ENCODE data around the gene UGCG.

GRCh38 chr9:110441272-110441789 lies 103.7 kb upstream of the TXNDC8 start:
- PRO-cap = no peak
- RAMPAGE, long total RNA, 4 experiments = no peak in any of the 4 experiments

GRCh38 chr9:110744578-110744874 lies 75.9 kb downstream of the MUSK start:
- PRO-cap = no peak
- RAMPAGE, long total RNA, 4 experiments = no peak in any of the 4 experiments

GRCh38 chr9:110897386-110897901 lies 140.8 kb downstream of the LPAR1 start:
- PRO-cap = no peak
- RAMPAGE, long total RNA, 4 experiments = no peak in any of the 4 experiments

- PRO-cap = no peak
- RAMPAGE, long total RNA, 4 experiments = no peak in any of the 4 experiments
Measured at GRCh38 chr9:111298599-111299247, 31.3 kb downstream of the OR2K2 start.

DNA sequence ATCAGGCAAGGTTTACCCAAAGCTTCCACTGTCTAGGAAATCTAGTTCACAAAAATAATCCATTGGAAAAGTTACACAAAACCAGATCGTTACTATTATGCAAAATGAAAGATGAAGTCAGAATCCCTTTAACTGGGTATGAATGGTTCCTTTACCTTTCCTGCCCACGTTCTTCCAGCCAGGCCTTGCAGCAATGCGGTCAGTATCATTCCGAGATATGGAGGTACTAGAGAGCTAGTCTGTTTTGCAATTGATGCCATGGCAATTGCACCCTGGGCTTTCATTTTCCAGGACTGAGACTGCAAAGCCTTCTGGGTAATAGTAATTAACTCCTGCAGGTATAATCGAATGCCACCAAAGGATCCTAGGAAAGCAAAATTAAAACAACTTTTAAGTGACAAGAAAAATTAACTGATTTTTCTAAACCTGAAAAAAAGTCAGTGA lies 41.5 kb upstream of the OR2K2 start:
- PRO-cap = no peak
- RAMPAGE, long total RNA, 4 experiments = no peak in any of the 4 experiments

- PRO-cap = no peak
- RAMPAGE, long total RNA, 4 experiments = no peak in any of the 4 experiments
Measured at GRCh38 chr9:111526225-111526558, 1.2 kb downstream of the ZNF483 start.

DNA sequence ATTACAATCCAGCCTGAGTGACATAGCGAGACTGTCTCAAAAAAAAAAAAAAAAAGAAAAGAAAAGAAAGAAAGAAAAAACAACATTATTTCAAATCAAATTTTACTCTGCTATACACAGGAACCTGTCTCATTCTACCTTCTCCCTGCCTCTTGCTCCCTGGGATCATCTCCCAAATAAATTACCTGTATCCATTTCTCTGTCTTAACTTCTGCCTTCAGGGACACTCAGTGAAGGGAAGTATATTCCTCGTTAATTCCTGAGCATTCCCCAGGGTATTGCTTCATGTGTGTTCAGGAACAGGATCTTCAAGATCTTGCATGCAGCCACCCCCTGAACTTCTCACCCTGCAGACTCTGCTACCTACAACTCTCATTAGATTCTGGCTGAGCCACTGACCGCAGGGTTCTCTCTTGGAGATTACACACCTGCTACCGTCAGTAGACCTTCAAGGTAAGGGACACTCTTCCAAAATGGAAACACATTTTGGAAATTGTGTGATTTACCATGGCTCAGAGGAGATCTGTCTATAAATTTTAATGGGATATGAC lies 39.1 kb upstream of the UGCG start:
- PRO-cap = no peak
- RAMPAGE, long total RNA, 4 experiments = no peak in any of the 4 experiments

DNA sequence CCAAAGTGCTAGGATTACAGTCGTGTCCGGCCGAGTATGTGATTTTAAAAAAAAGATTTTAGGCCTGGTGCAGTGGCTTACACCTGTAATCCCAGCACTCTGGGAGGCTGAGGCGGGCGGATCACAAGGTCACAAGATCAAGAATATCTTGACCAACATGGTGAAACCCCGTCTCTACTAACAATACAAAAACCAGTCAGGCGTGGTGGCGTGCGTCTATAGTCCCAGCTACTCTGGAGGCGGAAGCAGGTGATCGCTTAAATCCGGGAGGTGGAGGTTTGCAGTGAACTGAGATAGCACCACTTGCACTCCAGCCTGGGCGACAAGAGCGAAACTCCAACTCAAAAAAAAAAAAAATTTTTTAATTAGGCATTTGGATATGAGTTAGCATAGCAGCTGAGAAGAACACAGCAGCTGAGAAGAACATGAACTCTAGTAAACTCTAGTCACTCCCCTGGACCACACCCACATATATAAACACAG lies 4.7 kb upstream of the UGCG start:
- PRO-cap = no peak
- RAMPAGE, long total RNA, 4 experiments = no peak in any of the 4 experiments

DNA sequence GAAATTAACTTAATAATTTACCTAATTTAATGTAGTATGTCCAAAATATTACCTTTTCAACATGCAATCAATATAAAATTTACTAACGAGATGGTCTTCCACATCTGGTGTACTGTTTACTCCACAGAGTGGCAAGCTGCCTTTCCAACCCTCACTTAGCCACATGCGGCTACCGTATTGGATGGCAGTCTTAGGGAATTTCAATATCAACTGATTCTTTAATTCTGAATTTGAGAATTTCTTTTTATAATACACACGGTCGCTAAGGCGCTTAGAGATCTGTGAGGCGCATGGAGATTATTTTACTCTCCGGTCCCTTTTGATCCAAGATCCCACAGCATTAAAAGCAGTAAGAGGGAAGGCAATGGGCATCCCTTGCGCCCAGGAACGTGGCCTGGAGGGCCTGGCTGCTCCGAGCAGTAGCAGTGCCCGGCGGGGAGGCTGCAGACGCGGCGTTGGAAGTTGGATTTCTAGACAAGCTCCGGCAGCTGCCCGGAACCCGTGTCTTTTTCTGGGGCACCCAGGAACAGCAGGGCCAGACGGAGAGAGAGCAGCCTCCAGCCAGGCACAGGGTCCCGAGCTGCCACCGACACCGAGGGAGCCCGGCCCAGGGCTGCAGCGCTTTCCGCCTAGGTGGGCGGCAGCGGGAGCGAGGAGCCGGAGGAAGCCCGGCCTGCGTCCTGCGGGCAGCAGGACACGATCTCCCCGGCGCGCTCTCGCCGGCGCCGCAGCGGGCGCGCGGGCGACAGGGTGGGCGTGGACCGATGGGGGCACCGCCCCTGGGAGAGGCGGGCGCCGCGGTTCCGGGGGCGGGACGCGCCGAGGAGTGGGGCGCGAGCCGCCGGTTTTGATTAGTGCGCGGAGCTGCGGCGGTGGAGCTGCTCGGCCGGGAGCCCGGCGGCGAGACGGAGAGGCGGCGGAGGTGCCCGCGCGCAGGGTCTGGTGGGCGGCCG lies at the start of gene UGCG:
UGCG (plus strand) TSS at position 854 of the 953 bp plus-strand sequence.
- PRO-cap = bidirectional peak, plus-strand start at position 854 of the sequence, minus-strand start at position 704 of the sequence
- RAMPAGE, long total RNA, 4 experiments = no peak in any of the 4 experiments

GRCh38 chr9:111898232-111899124 lies 1.9 kb downstream of the UGCG start:
- PRO-cap = no peak
- RAMPAGE, long total RNA, 4 experiments = no peak in any of the 4 experiments

GRCh38 chr9:111901005-111901754 lies 4.6 kb downstream of the UGCG start:
- PRO-cap = no peak
- RAMPAGE, long total RNA, 4 experiments = no peak in any of the 4 experiments

DNA sequence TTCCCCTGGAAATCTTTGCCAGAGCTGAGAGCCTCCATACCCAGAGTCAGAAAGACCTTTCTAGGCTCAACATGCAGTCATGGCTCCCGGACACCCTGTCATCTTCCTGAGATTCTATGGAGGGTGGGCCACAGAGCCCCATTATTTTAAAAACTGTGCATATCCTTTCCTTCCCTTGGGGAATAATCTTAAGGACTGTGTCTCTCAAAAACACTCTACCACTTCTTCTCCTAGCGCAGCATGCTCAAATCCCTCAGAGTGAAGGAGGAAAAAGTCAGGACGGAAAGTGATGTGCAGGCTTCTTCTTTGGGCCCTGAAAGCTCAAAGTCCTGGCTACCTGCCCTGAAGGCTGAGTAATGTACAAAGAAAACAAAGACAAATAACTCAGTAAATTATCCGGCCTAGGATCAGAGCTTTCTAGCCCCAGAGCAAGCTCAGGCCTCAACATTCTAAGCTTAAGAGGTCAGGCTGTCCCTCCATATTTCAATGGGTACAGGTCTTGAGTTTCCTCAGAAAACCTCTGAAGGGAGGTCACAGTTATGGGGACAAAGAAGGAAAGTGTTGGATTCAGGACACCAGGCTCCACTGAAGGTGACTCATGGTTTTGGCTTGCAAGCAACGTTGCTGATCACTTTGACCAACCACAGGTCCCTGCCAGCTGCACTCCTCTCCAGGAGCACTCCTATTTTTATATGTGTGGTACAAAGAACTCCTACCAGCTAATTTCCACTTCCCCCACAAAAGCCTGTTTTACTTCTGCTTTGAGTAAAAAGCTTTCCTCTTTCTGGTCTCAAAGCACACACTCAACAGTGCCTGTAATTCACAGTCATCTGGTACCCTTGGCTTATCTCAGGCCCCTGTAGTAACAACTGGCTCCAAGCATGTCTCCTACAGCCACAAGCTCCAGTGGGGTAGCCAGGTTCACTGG lies 115.5 kb downstream of the UGCG start:
- PRO-cap = no peak
- RAMPAGE, long total RNA, 4 experiments = no peak in any of the 4 experiments

DNA sequence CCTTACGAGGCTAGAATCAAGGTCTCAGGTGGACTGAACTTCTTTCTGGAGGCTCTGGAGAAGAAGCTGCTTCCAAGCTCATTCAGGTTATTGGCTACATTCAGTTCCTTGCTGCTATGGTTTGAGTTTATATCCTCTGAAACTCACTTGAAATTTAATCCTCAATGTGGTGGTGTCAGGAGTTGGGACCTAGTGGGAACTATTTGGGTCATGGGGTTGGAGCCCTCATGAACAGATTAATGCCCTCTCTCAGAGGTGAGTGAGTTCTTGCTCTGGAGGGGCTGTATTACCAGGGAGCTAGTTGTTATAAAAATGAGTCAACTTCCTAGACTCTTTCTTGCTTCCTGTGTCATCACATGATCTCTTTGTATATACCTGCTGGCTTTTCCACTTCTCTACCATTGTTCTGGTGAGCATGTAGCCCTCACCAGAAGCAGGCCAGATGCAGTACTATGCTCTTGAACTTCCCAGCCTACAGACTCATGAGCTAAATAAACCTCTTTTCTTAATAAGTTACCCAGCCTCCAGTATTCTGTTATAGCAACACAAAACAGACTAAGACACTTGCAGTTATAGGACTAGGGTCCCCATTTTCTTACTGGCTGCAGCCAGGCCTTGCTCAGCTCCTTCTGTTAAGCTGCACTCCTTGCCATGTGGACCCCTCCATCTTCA lies 127.6 kb downstream of the SUSD1 start:
- PRO-cap = no peak
- RAMPAGE, long total RNA, 4 experiments = no peak in any of the 4 experiments

DNA sequence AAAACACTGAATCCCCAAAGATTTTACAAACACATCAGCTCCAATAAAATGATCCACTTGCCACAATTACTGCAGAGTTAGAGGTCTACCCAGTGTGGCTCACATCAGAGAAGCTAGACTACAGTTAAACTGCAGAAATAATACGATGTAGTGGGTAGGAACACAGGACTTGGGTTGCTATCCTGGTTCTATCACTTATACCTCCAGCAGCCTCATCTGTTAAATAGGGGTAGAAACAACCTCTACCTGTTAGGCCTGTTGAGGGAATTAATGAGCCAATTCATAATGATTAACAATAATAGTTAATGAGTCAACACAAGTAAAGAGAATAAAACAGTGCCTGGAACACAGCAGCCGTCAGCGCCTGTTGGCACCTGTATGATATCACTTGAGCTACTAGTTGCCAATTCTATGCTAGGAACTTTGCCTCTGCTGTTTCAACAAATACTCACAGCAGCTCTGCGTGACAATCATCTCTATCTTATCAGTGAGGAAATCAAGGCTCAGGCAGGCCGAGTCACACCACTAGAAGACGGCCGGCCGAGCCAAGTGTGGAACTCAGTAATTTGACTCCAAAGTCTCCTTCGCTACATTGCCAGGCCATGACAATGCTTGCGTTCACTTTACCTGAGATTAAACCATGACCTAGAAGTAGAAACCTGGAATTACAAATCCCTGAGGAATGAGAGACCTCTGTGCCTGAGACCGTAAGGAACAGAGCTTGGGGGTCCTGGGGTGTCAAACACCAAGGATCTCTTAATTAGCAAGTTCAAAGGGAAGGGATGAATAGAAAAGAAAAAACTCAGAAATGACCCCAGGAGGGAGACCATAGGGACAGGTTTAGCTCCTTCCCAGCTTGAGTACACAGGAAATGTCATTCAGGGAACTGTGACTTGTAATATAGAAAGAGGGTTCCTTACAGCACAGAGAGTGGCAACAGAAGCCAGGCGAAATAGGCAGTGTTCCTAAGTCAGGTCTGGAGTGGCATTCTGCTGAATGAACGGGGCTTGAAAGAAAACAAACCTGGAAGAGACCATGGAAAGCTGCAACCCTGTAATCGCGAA lies 109.2 kb downstream of the SUSD1 start:
- PRO-cap = bidirectional peak, plus-strand start at position 528 of the sequence, minus-strand start at position 383 of the sequence
- RAMPAGE, long total RNA, 4 experiments = no peak in any of the 4 experiments

DNA sequence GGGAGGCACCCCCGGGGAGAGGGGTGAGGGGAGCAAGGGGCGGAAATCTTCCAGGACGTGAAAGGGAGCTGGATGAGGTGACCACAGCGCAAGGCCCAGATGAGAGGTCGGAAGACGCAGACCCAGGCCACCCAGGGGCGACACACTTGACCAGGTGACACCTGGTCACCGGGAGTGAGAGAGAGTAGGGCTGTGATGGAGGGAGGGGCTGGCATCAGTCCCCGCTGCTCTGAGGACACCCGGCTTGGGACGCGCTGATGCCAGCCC lies 433 bp upstream of the SUSD1 start:
- PRO-cap = no peak
- RAMPAGE, long total RNA, 4 experiments = no peak in any of the 4 experiments

GRCh38 chr9:112348135-112349465 lies 15.2 kb upstream of the PTBP3 start:
- PRO-cap = unidirectional peak, plus-strand start at chr9:112348571
- RAMPAGE, long total RNA, 4 experiments = no peak in any of the 4 experiments

DNA sequence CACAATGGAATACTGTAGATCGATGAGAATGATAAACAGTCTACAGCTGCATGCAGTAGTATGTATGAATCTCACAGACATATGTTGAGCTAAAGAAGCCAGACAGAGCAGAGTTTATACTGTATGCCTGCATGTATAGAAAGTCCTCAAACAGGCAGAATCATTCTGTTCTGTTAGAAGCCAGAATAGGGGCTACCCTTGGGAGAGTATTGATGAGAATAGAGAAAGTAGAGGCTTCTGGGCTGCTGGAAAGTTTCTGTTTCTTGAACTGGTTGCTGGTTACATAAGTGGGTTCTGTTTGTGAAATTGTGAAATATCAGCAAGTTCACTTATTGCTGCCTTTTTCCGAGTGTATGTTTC lies 9.6 kb downstream of the KIAA1958 start:
- PRO-cap = no peak
- RAMPAGE, long total RNA, 4 experiments = no peak in any of the 4 experiments

DNA sequence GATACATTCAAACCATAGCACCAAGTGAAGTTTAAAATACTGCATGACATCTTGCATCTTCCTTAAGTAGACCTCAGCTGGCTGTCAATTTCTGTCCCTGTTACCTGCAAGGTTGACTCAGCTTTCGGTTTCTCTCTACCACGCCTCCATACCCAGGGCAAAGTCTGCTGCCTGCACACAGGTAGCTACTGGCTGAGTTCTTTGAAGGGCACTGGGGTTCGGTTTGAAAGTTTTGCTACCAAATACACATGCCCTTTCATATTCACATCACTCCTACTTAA lies 69.5 kb downstream of the KIAA1958 start:
- PRO-cap = no peak
- RAMPAGE, long total RNA, 4 experiments = no peak in any of the 4 experiments

DNA sequence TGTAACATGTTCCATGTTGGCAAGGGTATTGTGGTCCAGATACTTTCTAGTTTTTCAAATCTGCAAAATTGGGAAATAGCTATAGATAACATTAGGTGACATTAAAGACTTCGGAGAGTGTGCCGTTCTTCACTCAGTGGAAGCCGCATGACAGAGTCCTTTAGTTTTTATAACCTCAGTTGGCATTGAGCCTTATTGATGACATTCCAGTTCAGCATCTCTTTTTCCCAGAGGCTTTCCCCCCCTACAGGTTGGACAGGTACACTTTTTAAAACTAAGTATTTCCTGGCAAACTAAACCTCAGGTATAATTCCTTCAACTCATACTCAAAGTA lies 58.8 kb downstream of the SLC46A2 start:
- PRO-cap = no peak
- RAMPAGE, long total RNA, 4 experiments = no peak in any of the 4 experiments

DNA sequence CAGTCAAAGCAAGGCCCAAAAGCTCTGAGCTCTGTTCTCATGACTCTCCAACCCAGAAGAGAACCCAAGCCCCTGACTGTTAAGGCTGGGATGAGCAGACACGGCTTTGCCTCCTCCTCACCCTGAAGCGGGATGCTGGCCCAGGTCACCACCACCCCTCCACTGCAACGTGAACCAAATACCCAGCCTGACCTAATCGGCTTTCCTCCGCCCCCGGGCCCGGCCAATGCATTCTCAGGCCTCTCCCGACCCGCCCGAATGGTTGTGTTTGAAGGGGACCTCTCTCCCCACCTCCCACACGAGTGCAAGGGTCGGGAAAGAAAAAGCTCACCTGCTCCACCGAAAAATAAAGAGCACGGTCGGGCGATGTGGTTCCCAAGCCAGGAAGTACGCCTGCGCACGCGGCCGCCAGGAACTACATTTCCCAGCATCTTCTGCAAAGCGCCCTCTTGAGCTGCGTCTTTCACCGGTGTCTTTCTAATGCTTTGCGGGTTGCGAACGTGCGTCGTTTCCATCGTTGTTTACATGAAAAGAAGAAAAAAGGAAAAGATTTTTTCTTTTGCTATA lies 44.6 kb downstream of the ZFP37 start:
- PRO-cap = no peak
- RAMPAGE, long total RNA, 4 experiments = start-site peak on the minus strand in 2 of 4 experiments, centred at positions 365 to 387 of the sequence, 31 reads per replicate